Neutrophil (primary cell): ENCODE measurements around a stretch of chr2.

GRCh38 chr2:234632494-234632868 lies 135.6 kb upstream of the ARL4C start:
- PRO-cap, result no peak

- PRO-cap, result no peak
Observed at GRCh38 chr2:234688905-234689245, 192.0 kb upstream of the ARL4C start.

- PRO-cap, result no peak
Observed at GRCh38 chr2:234768702-234769488, 182.9 kb upstream of the SH3BP4 start.

DNA sequence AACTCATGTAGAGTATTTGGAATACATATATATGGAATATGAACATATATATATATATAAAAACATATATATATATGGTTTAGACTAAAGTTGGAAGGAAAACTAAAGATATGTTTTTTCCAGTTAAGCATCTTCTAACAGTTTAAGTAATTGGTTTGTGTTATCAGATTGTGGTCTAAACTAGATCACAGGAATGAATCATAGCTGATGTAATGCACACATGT lies 71.5 kb upstream of the SH3BP4 start:
- PRO-cap, result no peak

DNA sequence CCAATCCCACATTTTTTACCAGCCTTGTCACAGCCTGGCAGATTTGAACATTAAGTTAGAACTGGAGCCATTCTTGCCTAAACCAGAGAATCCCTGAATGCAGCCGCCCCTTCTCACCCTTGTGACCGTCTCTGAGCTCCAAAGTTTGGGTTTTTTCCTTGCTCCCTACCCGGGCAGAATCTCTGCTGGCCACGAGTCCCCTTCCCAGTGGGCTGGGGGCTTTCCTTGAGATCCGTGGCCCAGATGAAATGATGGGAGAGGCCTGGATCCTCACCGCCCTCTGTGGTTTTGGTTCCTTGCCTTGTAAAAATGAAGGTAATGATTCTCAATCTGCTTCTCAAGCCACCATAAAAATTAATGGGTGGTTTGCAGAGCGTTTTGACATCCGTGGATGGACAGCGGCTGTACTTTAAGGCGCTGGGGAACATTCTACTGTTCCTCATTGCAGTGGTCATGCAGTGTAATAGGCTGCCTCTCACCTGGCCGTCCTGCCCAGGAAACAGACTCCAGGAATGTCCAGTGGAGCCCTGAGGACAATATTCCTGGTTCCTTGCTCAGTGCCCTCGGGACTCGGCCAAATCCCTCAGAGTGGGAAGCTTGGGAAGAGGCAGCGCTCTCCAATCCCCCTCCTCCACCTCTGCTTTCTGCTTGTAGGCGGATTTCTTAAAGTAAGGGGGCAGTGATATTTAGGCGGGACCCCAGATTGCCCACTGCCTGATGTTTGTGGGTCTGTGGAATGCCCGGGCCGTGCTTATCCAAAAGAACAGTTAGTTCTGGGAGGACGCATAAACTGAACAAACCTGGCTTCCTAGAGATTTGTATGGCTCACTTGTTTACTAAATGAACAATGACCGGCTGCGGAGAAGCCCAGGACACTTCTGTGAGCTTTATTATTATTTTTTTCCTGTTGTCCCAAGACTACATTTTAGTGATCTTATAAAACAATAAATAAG lies 1.7 kb downstream of the SH3BP4 start:
- PRO-cap, result no peak

- PRO-cap, result no peak
Observed at GRCh38 chr2:235007087-235007675, 55.4 kb downstream of the SH3BP4 start.

DNA sequence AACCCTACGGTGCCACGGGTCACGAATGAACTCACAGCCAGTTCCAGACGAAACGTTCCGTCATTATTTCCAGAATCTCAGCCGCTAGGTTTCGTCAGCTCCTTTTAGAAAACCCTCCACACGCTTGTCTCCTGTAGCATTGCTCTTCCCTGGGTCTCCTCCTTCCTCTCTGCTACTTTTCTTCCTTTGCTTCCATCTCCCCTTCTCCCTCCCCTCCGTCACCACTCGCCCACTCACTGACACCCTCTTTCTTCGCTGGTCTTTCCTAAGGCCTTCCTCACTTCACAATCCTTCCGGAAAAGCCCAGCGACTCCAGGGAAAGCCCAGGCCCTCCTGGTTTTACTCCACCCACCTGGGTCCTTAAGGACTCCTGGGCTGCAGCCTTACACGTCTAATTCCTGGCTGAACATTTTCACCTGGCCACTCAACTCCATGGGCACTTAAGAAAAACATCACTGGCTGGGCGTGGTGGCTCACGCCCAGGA lies 119.3 kb upstream of the AGAP1 start:
- PRO-cap, result no peak

DNA sequence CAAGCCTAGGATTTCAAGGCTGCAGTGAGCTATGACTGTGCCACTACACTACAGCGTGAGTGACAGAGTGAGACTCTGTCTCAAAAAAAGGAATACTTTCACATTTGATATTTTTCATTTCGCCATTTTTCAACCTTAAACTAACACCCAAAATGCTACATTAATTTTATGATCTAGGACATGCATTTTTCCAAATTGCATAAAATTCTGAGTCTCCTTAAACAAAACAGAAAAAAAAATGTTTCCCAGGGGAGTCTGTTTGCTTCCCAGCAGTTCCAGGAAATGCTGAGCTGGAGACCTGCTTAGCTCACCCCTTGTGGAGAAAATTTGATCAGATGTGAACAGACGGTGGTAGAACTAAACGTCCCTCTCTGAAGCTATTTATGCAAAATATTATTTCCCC lies 75.0 kb upstream of the AGAP1 start:
- PRO-cap, result no peak

GRCh38 chr2:235589452-235589866 lies 95.6 kb downstream of the AGAP1 start:
- PRO-cap, result no peak

GRCh38 chr2:235596747-235597353 lies 103.0 kb downstream of the AGAP1 start:
- PRO-cap, result no peak

- PRO-cap, result no peak
Observed at GRCh38 chr2:235628132-235628560, 134.3 kb downstream of the AGAP1 start.

DNA sequence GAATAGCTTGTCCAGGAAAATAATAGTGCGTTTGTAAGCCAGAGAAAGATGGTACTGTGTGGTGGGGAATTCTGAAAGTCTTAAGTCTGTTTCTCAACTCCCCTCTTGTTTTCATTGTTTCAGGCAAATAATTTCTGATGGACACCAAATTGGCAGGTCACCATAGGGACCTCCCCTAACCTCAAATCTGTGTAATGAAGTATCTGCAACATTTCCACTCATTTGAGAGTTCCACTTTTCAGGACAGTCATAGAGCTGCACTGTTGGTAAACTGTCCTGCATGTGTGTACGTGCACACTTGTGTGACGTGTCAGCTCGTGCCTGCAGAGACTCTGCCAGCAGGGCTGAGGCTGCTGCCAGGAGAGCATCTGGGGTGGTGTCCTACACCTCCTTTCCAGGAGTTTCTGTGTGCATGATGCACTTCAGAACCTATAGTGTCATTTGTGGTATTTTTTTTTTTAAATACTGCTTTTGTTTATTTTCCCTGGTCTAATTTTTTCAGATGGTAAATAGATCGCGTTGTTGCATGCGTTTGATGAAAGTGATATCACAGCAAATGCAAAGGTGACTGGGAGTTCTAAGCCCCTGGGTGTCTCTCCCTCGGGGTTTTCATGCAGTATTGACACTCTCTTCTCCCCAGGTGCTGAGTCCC lies 195.8 kb downstream of the AGAP1 start:
- PRO-cap, result no peak

DNA sequence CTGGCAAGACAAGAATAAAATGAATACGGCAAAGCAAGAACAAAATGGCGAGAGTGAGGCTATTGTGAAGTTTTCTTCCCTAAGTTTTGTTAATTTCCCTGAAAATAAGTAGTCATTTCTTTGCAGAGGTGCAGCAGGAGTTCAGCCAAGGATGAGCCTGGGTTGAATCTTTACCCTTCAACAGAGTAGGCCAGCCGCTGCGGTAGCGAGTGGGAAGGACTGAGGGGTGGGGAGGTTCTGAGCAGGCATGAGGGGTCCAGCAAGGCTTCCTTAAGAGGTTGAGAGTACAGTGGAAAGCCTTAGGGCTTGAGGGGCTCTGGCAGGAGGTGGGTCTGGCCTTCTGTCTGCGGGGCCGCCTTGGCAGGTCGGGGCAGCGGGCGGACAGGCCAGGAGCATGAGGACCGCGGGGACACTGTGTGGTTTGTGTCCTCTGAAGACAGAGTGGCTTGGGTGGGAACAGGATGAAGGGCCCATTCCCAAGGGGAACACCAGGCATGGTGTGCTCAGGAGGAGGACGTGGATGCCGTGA lies 250.2 kb downstream of the AGAP1 start:
- PRO-cap, result no peak

GRCh38 chr2:236568374-236569250 lies 1.0 kb upstream of the ACKR3 start:
- PRO-cap, result no peak

- PRO-cap, result no peak
Observed at GRCh38 chr2:236782971-236783557, 213.4 kb downstream of the ACKR3 start.

- PRO-cap, result no peak
Observed at GRCh38 chr2:236976379-236977013, 109.2 kb upstream of the COPS8 start.

GRCh38 chr2:237057913-237058578 lies 27.6 kb upstream of the COPS8 start:
- PRO-cap, result no peak

- PRO-cap, result no peak
Observed at GRCh38 chr2:237122331-237122693, 36.6 kb downstream of the COPS8 start.

GRCh38 chr2:237143532-237144076 lies 57.9 kb downstream of the COPS8 start:
- PRO-cap, result no peak

DNA sequence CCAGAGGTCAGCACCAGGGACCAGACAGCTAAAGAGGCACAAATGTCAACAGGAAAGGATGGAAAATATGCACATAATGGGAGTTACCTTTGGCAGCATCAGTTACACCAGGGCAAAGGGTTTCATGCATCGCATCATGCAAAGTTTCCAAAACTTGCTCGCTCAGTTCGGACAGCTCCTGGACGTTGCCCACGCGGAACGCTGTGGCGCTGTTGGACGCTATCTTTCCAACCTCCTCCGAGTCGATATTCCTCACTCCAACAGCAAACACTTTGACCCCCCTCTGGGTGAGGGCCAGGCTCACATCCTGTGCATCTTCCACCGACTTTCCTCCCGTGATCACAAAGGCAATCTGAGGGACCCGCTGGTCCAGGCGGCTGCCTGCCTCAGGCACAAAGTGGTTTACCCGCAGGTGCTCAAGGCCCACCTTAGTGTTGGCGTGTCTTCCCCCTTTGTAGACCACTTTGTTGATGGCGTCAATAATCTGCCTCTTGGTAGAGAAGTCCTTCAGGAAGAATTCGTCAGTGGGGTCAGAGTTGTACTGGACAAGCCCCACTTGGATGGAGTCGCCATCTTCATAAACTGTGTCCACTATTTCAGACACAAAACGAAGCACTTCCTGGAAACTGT lies 47.2 kb downstream of the COL6A3 start:
- PRO-cap, result no peak